Omental fat pad (tissue), 4 donors: Measurements from ENCODE around the genes RCOR1, AMN and EXOC3L4.

DNA sequence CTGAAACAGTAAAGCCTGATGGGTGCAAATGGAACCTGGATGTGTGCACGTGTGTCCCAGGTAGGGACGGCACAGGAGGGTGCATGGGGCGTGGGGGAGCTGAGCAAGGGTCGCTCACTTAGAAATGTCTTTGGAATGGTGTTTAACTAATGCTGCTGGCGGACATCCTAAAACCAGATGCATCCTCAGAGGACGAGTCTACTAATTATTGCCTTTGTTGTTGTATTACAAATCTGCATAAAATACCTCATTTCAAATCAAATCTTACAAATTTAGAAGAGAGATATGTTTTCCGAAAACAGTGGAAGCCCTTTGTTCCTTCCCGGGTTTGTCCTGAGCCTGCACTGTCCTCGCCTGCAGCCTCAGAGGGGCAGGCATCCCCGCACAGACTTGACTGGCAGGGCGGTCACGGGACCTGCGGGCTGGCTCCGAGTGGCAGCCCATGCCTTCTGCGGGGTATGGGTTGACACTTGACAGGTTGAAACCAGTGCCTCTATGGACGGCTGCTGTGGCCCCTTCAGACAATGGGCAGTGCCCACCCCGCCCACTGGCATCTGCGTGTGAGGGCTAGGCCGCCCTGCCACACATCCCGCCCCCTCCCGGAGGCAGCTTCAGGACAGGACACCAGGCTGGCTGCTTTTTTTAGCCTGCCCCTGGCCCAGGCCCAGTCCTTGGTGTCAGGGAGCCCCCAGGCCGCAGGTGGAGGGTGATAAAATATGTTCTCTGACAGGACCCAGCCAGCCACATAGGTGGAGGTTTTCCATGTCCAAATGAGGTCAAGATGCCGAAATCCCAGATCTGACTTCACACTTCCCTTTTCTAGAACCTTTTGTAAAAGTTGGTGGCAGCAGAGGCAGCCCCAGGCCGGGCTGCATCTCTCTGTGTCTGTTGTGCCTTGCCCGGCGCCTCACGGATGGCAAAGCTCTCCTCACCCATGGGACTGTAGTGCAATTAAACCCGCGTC, 10.2 kb downstream of the ANKRD9 start:
- PRO-cap = no peak
- RAMPAGE, long total RNA, 4 experiments = no peak in any of the 4 experiments

- PRO-cap = no peak
- RAMPAGE, long total RNA, 4 experiments = no peak in any of the 4 experiments
Observed at GRCh38 chr14:102504546-102505203, 4.9 kb downstream of the ANKRD9 start.

- PRO-cap = no peak
- RAMPAGE, long total RNA, 4 experiments = no peak in any of the 4 experiments
Observed at GRCh38 chr14:102592465-102592558, 137 bp upstream of the RCOR1 start.

GRCh38 chr14:102592559-102592723, at the start of gene RCOR1:
Gene RCOR1 (plus strand): TSS chr14:102592649.
- PRO-cap = unidirectional peak, plus-strand start at chr14:102592652
- RAMPAGE, long total RNA, 4 experiments = no peak in any of the 4 experiments

DNA sequence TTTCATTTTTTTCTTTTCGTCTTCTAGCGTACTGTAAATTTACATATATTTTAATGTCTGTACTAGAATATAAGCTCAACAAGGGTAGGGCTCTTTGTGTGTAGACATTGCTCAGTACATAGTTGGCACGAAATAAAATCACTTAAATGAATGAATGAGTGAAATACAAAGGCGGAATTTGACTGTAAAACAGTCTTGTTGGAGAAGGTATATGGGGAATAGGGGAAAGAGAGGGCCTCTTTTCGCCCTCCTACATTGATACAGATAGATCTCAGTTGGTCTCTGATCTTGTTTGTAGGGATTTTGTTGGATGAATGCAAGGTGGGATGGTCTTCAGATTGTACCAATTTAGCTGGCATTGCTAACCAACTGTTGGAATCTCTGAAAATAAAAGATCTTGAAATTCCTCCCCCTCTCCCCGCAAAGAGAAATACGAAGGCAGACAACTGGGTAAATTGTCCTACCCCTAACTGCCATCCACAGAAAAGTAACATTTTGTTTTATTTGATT, 29.2 kb downstream of the RCOR1 start:
- PRO-cap = no peak
- RAMPAGE, long total RNA, 4 experiments = no peak in any of the 4 experiments

- PRO-cap = no peak
- RAMPAGE, long total RNA, 4 experiments = no peak in any of the 4 experiments
Observed at GRCh38 chr14:102817803-102818314, 40.6 kb downstream of the TRAF3 start.

DNA sequence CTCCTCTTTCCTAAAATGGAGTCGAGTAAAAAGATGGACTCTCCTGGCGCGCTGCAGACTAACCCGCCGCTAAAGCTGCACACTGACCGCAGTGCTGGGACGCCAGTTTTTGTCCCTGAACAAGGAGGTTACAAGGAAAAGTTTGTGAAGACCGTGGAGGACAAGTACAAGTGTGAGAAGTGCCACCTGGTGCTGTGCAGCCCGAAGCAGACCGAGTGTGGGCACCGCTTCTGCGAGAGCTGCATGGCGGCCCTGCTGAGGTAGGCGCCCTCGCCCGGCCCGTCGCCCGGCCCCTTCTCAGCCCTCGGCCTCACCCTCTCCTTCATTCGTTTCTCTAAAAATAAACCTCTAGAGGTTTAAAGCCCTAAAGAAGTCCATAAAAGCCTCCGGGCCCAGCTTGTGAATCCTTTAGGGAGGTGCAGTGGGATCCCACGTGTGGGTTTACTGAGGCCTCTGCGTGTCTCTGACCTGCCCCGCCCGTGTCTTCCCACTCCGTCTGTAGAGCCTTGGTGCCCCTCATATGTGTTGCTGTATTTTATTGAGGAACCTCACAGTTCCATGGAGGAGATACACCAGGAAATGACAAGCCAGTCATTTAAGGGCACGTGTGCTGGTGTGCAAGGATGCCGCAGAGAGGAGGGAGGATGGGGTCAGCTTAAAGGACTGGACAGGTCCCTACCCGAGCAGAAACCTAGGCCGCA, 52.1 kb upstream of the AMN start:
- PRO-cap = no peak
- RAMPAGE, long total RNA, 4 experiments = no peak in any of the 4 experiments

DNA sequence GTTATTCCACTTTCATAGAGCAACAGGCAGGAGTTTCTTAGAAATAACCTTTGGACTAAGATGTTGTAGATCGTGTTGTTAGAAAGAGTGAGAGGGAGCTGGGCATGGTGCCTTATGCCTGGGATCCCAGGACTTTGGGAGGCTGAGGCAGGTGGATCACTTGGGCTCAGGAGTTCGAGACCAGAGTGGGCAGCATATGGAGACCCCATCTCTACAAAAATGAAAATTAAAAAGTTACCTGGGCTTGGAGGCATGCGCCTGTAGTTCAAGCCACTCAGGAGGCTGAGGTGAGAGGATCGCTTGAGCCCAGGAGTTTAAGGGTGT, 48.6 kb upstream of the AMN start:
- PRO-cap = no peak
- RAMPAGE, long total RNA, 4 experiments = no peak in any of the 4 experiments

DNA sequence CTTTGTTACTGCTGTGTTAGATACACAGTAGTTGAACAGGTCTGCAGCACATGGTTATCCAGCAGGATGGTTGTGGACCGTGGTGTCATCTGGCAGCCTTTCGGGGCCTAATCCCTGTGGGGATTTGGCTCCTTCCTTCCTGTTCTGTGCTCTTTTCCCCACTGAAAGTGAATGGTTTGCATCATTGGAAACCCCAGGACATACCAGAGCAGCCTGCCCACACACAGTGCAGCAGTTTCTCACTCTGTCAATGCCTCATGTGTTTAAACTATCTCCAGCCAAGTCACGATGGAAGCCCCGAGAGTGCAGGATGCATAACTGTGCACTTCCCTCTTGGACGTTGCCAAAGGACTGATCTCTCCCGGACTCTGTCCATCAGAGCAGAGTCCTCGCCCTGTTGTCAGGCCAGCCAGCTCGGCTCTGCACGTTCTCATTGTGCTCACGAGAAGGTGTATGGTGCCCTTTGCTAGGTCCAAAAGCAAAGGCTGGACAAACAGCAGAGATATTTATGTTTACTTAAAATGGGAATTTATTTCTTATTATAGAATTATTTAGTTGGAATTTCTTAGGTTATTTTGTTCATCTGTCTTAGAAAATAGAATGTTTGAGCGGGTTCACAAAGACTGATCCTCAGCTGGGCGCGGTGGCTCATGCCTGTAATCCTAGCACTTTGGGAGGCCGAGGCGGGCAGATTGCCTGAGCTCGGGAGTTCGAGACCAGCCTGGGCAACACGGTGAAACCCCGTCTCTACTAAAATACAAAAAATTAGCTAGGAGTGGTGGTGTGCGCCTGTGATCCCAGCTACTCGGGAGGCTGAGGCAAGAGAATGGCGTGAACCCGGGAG, 28.8 kb upstream of the AMN start:
- PRO-cap = no peak
- RAMPAGE, long total RNA, 4 experiments = no peak in any of the 4 experiments

DNA sequence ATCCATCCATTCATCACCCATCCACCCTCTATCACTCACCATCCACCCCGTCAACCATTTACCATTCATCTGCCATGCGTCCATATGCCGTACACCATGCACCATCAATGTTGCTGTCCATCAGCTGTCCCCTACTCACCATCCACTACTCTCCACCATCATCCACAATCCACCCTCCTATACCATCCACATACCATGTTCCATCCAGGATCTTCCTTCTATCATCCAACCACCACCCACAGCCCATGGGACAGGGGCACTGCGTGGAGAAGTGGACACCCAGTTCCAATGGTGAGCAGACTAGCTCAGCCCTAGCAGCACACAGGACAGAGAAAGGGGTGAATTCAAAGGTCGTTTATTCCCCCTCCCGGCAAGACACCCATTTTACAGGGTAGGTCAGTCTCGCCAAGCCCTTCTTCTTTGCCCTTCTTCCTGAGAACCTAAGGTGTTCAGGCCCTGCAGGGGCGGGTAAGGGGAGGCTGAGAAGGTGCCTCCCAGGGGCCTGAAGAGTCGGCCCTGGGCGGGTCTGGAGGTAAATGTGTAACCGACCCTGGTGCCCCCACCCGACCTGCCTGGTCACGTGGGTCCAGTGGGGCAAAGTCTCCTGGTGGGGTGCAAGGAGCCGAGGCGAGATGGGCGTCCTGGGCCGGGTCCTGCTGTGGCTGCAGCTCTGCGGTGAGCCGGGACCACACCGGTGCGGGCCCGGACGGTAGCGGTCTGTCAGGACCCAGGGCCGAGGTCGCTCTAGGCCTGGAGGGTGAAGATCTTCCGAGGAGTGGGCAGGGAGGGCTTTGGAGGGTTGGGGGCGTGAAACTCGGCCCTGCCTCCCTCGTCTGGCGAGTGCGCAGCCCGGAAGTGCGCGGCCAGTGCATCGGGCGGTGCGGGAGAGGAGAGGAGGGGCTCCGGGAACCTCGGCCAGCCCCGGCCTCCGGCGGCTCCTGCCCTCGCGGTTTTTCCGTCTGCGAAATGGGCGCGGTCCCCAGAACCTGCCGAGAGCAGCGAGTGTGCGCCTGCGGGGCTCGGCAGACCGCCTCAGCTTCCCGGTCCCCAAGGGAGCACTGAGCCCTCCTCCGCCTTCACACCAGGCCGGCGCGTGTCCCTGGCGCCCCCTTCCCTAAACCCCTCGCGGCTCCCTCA, at the start of gene AMN:
Gene AMN (plus strand): TSS at position 607 of the 1,137 bp plus-strand sequence.
- PRO-cap = no peak
- RAMPAGE, long total RNA, 4 experiments = no peak in any of the 4 experiments

DNA sequence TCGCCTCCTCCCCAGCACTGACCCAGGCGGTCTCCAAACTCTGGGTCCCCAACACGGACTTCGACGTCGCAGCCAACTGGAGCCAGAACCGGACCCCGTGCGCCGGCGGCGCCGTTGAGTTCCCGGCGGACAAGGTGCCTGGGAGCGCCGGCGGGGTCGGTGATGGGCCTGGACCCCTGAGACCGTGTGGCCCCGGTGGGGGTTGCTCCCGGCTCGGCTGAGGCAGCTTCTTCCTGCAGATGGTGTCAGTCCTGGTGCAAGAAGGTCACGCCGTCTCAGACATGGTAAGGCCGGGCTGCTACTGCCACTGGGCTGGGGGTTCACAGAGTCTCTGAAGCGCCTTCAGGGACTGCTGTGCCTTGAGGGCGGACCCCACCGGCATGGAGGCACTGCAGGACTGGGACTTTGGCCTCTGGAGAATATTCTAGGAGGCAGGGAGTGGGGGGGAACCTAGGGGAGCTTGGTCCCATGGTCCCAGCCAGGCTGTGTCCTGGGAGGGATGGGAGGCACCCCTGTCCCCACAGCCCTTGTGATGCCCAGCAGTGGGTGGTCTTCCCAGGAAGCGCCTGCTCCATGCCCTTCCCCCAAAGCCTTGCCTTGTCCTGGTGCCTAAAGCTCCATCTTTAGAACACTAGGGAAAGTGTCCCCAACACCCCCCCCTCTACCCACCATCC, 1.4 kb downstream of the AMN start:
- PRO-cap = no peak
- RAMPAGE, long total RNA, 4 experiments = no peak in any of the 4 experiments

- PRO-cap = no peak
- RAMPAGE, long total RNA, 4 experiments = no peak in any of the 4 experiments
Observed at GRCh38 chr14:102966242-102966457, 43.7 kb downstream of the AMN start.

- PRO-cap = no peak
- RAMPAGE, long total RNA, 4 experiments = no peak in any of the 4 experiments
Observed at GRCh38 chr14:103094423-103095125, at the start of gene EXOC3L4. Gene EXOC3L4 (plus strand): TSS chr14:103094725.

DNA sequence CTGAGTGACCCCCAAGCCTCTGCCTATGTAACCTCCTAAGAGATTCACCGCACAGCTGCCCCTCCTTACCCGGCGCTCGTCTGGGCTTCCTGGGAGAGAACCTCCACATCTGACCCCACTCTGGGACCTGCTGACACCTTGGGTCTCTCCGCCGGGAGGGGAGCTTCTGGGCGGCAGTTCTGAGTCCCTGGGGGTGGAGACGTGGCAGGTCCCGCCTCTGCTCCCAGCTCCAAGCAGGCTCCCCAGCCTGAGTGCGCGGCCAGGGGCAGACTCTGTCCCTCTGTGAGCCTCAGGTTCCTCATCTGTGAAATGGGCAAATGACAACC, 3.6 kb downstream of the EXOC3L4 start:
- PRO-cap = no peak
- RAMPAGE, long total RNA, 4 experiments = no peak in any of the 4 experiments

DNA sequence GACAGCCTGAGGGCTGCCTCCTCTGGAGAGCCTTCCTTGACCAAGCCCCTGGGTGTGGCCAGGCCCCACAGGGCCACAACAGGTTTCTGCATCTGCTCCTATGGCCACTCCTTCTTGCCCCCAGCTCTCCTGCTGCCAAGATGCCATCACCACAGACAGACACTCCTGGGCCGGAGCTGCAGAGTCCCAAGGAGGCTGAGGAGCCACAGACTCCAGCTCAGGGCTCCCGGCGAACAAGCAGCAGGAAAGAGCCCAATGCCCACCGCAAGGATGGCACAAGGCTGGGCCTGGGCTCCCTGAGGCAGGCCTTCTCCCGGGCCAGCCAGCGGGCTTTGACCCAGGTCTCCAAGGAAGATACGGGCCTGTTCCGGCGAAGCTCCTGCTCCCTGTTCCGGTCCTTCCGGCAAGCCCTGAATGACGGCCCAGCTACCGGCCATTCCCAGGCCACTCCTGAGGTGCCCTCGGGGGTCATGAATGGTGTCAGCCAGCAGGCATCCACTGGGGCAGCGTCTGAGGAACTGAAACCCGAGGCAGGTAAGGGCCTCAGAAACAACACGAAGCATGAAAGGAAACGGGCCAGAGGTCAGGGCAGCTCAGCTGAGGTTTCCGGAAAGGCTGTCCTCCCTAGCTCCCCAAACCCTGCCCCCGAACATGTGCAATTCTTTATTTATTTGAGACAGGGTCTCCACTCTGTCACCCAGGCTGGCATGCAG, 5.7 kb downstream of the EXOC3L4 start:
- PRO-cap = no peak
- RAMPAGE, long total RNA, 4 experiments = no peak in any of the 4 experiments

DNA sequence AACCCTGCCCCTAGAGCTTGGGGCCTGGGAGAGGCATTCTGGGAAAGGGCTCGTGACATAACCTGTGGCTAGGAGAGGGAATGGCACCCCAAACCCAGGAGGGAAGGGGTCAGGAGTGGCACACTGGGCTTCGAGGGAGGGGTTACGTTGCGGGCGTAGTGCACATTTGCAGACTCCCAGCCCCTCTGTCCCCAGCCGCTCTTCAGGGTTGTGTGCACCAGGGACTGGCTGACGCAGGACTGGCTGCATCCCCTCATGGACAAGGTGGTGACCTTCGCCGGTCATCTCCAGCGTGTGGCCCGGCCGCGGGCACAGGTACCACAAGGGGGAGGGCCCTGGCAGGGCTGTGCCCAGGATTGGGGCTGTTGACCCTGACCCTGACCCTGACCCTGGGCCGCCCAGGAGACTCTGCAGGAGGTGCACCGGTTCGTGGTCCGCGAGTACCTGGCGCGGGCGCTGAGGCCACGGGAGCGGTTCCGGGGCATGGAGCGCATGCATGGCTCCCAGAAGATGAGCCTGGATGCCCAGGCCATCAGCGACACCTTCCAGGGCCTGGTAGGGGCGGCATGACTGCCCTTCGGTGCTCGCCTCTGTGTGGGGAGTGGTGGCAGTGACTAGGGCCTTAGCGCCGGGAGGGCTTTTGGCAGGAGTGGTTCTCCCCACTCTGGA, 12.8 kb downstream of the EXOC3L4 start:
- PRO-cap = no peak
- RAMPAGE, long total RNA, 4 experiments = no peak in any of the 4 experiments

GRCh38 chr14:103137693-103138431, 14.6 kb downstream of the TNFAIP2 start:
- PRO-cap = no peak
- RAMPAGE, long total RNA, 4 experiments = no peak in any of the 4 experiments

- PRO-cap = no peak
- RAMPAGE, long total RNA, 4 experiments = no peak in any of the 4 experiments
Observed at GRCh38 chr14:103225604-103225820, 102.3 kb downstream of the TNFAIP2 start.

- PRO-cap = no peak
- RAMPAGE, long total RNA, 4 experiments = no peak in any of the 4 experiments
Observed at GRCh38 chr14:103284803-103285440, 49.1 kb upstream of the EIF5 start.

- PRO-cap = no peak
- RAMPAGE, long total RNA, 4 experiments = no peak in any of the 4 experiments
Observed at GRCh38 chr14:103332505-103332874, 1.5 kb upstream of the EIF5 start.